Measurements from ENCODE around the genes KIF27, HNRNPK and RMI1.

GRCh38 chr9:83920908-83921750 is at the start of gene KIF27:
Gene KIF27 (minus strand): TSS chr9:83921432.
- RRBS, 2 experiments: under 1 to 1% methylated on average over 15 to 33 of the region's 95 CpGs

DNA sequence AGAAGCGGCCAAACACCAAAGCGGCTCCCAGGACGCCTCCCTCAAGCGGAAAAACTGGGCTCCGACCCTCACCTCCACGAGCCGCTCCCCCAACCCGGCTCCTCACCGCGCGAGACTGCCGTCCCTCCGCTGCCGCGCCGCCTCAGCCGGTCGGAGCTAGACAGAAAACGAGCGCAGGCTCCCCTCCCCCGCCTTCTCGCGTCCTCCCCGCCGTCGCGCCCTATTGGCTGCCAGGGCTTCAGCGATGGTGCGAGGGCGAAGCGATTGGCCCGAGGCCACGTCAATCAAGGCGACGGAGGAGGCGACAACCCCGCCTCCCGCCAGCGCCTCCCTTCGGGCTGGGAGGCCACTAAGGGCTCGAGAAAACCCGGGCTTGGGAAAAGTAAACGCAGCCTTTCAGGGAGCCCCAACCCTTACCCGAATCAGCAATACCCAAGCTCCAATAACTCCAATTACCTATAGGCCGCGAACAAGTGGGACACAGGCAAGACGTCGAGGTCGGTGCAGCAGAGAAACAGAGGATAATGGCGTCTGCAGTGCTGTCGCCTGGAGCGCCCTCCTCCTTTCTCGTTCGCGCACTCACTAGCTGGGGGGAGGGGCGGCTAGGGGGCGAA is at the start of gene HNRNPK:
Gene HNRNPK (minus strand): TSS at position 169 of the 614 bp plus-strand sequence.
- RRBS, 2 experiments: under 1 to 1% methylated on average over 10 to 14 of the region's 57 CpGs

DNA sequence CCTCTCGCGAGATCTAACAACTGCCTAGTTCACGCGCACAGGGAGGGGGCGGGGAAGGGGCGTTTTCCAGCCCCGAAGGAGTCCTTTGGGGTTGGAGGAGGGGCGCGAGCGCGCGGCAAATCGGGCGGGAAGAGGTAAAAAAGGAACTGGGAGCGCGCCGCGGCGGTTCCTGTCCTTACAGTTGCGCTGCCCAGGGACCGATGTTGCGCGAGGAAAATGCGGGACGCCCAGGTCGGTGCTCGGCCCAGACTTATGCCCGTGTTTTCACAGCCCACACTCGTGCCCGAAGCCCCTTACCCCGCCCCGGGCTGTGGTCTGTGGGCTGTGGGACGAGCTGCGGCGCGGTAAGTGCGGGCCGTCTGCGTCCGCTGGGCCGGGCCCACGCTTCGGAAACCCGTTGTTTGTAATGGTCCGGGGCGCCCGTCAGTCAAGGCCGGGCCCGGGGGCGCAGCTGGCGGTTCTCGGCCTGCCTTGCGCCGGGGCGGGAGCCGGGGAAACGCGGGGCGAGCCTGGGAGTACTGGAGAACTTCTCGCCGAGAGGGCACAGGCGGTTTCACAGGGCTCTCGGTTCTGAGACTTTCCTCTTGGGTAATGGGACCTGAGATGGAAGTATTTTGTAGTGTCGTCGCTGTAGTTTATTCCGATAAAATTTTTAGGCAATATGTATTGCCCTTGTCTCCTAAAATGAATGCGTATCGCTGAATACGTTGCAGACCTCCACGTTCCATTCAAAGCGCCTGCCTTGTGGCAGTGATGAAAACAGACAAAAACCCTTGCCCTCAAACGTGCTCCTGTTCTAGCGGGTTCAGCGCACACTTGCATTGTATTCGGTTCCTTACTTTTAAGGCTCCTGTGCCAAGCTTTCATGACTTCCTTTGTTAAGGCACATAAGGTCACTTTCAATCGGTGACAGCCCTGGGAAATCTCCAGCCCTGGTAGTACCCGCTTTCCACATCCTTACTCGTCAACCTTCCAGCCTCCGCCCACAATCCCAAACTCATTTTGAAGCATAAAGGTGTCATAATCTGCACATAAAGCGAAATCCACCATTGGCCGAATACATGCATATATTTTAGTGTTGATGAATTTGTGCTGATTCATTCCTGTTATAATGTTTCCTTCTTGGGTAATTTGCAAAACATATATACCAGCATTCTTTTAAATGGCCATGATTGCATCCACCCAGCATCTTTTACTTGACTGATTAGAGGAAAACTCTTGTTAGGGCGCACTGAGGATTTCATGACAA is at the start of gene RMI1:
Gene RMI1 (plus strand): TSS at position 145 of the 1,249 bp plus-strand sequence.
- RRBS, 2 experiments: under 1 to 2% methylated on average over 16 of the region's 82 CpGs

GRCh38 chr9:84140413-84140884 is 159.8 kb downstream of the RMI1 start:
- RRBS, 2 experiments: 31 to 37% methylated on average over 7 to 13 of the region's 30 CpGs

DNA sequence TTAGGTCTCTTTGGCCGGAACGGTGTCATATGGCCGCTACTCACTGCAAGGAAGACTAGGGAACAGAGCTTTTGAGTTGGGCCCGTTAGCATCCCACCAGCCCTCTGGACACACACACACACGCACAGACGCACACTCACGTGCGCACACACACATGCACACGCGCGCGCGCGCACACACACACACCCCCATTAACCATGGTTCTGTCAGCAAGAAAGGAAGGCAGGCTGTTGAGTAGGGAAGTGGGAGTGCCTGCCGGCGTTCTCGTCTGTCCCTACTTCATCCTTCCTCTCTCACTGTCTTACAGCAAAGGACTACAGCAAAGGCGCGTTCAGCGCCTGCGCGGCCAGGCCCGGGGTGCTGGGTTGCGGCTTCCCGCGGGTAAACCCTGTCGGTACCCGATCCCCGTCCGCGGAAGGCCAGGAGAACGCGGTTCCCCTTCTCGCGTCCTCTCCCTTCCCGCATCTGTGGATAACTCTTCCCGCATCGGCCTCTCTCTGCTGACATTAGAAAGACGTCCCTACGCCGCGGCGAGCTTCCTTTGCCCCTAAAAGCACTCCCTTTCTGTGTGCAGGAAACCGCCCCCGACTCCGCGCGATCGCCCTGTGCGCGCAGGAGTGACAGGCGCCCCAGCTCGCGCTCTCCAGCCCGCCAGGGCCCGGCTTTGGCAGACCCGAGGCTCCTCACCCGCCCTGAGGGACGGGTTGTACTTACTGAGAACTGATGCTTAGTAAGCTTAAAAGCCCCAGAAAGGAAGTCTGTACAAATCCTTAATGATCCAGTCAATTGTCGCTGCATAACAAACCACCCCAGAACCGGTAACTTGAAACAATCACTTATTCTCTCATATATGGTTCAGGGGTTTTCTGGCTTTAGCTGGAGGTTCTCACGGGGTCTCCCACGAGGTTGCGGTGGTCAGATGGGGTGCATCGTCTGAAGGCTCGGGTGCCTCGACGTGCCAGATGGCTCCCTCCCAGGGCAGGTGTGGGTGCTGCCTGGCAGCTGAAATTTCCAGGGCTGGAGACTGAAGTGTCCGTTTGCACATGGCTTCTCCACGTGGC is 219.1 kb downstream of the AGTPBP1 start:
- RRBS, 2 experiments: 3% methylated on average over 9 of the region's 70 CpGs

DNA sequence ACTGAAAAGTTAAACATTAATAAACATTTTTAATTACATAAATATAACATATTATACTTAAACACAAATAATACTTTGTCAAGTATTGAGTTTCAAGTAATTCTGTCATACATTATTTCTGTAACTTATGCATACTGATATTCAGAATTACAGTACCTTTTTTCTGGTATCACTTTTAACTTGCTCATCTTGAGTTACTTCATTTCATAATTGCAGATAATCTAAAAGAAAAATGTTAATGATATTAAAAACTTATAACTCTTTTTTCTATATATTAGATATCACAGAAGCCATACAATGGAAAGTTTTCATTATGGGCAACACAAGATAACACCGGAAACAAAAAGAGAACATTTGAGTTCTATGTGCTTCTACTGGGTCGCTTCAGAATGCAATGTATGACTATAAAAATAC is 29.4 kb downstream of the AGTPBP1 start:
- RRBS, 2 experiments: no CpG with 5 or more reads among the region's 2 CpGs

DNA sequence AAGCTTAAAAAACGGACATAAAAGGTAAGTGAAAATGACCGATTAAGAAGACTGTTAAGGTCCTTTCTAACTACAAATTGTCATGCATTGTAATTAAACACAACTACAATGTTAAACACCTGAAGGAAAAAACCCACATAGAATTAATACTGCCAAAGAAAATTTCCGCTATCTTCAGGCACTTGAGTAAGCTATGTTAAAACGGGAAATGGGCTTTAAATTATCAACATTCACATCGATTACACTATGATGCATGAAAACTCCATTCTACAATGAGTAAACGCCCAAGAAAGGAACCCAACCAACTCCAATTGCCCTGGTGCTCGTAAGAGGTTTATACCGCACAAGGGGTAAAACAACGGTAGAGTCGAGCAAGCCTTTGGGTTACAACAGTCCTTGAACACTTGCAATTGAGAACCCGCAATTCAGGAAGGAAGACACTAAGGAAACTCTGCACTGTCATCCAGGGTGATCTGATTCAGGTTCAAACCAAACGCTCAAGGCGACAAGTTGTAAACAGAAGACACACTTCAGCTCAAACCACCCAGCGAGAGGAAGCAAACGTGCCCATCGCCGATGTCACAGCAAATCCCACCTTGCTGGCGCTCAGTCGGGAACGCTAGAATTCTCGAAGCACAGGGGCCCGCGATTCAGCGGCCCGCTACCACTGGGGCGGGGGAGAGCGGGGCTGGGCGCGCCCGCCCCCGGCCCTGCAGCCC is 917 bp downstream of the AGTPBP1 start:
- RRBS, 2 experiments: no CpG with 5 or more reads among the region's 31 CpGs

GRCh38 chr9:85743156-85743511 is 1.4 kb upstream of the AGTPBP1 start:
- RRBS, 2 experiments: no CpG with 5 or more reads among the region's 1 CpG

DNA sequence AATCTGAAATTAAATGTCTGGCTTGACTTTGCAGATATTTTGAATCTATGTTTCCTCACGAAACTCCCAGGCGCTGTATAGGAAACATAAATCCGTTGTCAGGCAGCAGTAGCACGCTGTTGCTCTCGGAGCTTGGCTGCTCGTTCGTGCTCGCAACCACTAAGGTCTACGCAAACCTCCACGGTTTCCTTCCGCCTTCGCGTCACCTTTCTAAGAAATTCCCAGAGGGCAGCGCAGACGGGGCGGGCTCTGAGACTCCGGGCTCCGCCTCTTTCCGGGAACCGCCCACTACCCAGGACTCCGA is 321 bp upstream of the NAA35 start:
- RRBS, 2 experiments: 0% methylated on average over 1 of the region's 21 CpGs

DNA sequence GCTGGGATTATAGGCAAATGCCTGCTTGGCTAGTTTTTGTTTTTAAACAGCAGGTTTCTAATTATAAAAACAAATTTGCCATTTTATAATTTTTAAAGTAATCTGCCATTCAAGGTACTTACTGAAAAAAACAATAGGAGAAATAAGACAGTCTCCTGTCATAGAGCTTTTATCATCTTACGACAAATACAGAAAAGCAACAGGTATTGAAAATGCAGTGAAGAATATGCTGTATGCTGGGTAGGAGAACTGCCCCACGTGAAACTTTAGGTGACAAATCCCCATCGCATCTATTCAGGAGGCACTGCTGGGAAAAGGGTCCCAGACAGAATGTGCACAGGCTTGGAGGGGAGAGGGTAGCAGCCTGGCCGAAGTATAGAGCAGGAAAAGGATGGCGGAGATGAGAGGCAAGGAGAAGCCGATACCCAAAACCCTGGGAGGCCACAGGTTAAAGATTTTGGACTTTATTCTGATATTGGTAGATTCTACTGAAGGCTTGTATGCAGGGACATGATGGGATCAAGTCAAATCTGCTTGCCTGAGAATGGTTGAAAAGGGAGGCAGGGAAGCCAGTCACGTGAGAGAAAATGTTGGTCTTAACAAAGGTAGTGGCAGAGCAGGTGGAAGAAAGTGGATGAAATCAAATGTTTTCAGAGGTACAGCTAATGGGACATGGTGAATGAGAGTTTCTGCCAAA is 75.3 kb downstream of the GOLM1 start:
- RRBS, 2 experiments: no CpG with 5 or more reads among the region's 7 CpGs

DNA sequence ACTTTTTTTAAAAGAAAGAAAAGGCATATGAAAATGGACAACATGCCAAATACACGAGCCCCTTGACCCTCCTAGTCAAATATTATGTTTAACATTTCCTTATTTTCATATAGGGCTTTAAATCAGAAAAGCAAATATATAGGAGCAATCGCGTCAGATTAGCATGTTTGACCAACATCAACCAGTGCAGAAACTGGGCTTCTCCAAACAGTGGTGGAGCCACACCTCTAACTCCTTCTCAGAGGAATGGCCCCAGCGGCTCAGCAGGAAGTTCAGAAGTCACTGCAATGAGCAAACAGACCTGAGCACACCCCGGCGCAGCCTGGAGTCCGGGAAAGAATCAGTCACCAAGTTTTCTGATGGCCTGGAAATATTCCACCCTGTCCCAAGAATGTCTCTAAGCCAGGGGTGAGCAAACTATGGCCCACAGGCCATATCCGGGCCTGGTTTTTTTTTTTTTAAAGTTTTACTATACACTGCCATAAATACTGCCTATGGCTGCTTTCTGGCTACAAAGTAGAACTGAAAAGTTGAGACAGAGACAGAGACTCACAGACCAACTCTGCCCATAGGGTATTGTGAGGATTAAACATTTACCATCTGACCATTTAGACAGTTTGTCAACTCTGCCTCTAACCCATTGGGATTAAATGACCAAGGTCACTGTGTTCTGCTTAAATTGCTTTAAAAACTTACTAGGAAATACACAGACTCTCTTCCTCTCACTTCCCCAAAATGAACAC is 5.5 kb downstream of the GOLM1 start:
- RRBS, 2 experiments: 67 to 93% methylated on average over 1 of the region's 8 CpGs

GRCh38 chr9:86100049-86100402 is 668 bp upstream of the GOLM1 start:
- RRBS, 2 experiments: 4 to 22% methylated on average over 5 of the region's 13 CpGs

DNA sequence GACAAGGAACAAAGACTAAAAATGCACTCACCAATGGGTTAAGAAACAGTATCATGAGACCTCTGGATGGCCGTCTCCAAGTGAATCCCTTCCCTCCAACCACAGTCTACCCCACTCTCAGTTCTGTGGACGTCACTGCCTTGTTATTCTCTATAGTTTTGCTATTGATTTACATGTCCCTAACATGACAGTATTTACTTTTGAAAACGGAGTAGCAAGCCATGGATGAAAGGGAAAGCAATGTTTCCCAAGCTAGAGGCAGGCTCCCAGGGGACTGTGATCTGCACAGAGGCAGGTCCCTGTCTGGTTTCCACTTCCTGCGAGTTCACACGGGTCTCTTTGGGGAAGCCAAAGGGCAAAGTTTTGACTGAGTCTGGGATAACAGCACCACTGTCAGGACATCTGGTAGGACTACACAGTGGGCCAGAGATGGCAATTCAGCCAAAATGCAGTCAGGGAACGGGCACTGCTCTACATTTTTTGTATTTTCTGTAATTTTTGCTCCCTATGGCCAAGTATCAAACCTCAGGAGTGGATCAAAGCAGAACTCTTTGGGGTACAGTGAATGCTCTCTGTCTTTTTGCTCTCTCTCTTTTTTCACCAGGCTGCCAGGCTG is 12.7 kb downstream of the C9orf153 start:
- RRBS, 2 experiments: no CpG with 5 or more reads among the region's 6 CpGs

GRCh38 chr9:86286864-86287387 is 4.6 kb upstream of the ISCA1 start:
- RRBS, 2 experiments: no CpG with 5 or more reads among the region's 6 CpGs

GRCh38 chr9:86300988-86301809 is 18.9 kb upstream of the ISCA1 start:
- RRBS, 2 experiments: no CpG with 5 or more reads among the region's 5 CpGs

- RRBS, 2 experiments: no CpG with 5 or more reads among the region's 10 CpGs
Observed at GRCh38 chr9:86795759-86796578, 151.3 kb downstream of the GAS1 start.

GRCh38 chr9:87270155-87271141 is 227.2 kb upstream of the DAPK1 start:
- RRBS, 2 experiments: no CpG with 5 or more reads among the region's 22 CpGs

GRCh38 chr9:87336759-87337715 is 160.6 kb upstream of the DAPK1 start:
- RRBS, 2 experiments: no CpG with 5 or more reads among the region's 18 CpGs

- RRBS, 2 experiments: no CpG with 5 or more reads among the region's 7 CpGs
Observed at GRCh38 chr9:87499192-87499581, 1.5 kb downstream of the DAPK1 start.

Measured in NT2/D1 (cell line).